Lower leg skin (tissue), 2 donors: Measurements from ENCODE around the genes HNRNPM, TYK2 and KEAP1.

GRCh38 chr19:8444161-8445330 lies at the start of gene HNRNPM:
HNRNPM (plus strand) TSS chr19:8444975.
- PRO-cap: bidirectional peak, plus-strand start at chr19:8444986, minus-strand start at chr19:8444802
- RAMPAGE, long total RNA, 2 experiments: start-site peak on the plus strand in 2 of 2 experiments, at chr19:8444944-8444992 at its widest, 37 to 76 reads per replicate

DNA sequence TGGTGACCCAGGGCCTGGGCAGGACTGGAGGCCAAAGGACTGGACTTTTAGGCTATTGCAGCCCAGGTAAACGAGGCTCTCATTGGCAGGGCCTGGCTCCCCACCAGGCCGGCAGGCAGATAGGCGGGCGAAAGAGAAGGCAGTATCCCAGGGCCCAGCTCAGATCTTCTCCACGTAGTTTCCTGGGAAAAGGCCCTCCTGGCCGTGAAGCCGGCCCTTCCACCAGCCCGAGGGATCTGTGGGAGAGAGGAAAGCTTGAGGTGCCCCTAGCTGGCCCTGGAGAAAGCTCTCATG lies 7.3 kb upstream of the ZNF414 start:
- PRO-cap: no peak
- RAMPAGE, long total RNA, 2 experiments: no peak in any of the 2 experiments

GRCh38 chr19:8530093-8530709 lies 16.2 kb upstream of the ZNF414 start:
- PRO-cap: no peak
- RAMPAGE, long total RNA, 2 experiments: no peak in any of the 2 experiments

DNA sequence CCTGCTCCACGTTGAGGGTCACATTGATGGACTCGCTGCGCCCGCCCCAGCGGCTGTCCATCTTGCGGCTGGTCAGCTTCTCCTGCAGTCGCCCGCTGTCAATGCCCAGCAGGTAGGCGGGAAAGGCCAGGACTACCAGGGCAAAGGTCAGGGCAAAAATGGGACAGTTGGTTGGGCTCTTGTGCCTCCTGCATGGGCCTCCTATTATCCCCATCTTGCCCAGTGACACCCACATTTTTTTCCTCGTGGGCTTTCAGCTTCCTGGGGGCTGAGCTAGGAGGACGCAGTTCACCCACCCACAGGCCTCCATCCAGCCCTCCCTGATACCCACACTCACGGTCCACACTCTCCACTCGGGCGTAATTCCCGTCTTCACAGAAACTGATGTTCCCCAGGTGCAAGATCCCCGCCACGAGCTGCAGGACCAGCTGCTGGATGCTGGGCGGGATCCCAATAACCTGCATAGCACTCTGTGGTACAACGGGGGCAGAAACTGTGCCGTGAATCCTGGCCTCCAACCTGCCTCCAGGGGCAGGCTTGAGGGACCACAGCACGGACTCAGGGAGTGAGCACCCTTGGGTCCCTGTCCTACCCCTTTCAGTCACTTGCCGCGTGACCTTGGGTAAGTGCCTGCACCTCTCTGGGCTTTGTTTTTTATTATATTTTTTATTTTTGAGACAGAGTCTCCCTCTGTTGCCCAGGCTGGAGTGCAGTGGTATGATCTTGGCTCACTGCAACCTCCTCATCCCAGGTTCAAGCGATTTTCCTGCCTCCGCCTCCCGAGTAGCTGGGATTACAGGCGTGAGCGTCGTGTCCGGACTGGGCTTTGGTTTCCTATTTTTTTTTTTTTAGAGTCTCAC lies 26.8 kb downstream of the MYO1F start:
- PRO-cap: no peak
- RAMPAGE, long total RNA, 2 experiments: no peak in any of the 2 experiments

DNA sequence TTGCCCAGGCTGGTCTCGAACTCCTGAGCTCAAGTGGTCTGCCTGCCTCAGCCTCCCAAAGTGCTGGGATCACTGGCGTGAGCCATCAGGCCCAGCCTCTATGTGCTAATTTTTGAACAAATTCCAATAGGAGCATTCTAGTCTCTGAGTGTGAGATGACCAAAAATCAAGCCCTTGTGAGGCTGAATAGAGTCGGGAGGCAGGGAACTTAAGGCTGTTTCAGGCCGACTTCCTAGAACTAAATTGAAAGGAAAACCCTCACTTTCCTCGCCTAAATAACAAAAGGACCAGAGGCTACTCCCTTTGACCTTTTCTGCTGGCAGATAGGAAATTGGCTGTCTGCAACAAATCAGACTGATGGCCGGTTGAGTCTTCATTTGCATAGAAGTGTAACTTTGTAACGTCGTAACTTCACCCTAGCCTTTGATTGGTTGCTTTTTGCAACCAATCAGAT lies 720 bp upstream of the ZNF559 start:
- PRO-cap: no peak
- RAMPAGE, long total RNA, 2 experiments: no peak in any of the 2 experiments

DNA sequence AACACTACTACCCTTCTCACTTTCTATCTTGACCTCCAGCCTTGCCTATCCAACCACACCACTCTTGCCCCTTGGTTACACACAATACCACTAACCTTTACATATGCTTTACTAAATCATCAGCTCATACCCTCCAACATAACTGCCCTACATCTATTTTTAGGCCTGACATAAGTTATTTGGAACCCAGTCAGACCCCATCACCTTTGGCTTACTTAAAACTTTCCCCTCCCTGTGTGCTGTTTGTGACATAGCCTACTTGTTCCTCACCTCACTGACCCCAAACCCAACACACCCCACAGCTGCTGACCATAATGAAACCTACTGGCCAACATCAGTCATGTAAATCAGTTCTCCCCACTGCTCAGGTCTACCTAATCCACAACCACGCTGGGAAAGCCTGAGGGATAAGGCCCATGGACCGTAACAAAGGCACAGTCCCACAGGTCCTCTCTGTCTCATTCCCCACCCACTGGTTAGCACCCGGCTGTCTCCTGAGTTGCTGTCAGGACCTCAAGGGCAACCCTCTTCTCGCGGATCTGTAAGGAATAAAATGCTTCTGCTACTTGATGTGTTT lies 4.9 kb downstream of the ZNF266 start:
- PRO-cap: no peak
- RAMPAGE, long total RNA, 2 experiments: no peak in any of the 2 experiments

DNA sequence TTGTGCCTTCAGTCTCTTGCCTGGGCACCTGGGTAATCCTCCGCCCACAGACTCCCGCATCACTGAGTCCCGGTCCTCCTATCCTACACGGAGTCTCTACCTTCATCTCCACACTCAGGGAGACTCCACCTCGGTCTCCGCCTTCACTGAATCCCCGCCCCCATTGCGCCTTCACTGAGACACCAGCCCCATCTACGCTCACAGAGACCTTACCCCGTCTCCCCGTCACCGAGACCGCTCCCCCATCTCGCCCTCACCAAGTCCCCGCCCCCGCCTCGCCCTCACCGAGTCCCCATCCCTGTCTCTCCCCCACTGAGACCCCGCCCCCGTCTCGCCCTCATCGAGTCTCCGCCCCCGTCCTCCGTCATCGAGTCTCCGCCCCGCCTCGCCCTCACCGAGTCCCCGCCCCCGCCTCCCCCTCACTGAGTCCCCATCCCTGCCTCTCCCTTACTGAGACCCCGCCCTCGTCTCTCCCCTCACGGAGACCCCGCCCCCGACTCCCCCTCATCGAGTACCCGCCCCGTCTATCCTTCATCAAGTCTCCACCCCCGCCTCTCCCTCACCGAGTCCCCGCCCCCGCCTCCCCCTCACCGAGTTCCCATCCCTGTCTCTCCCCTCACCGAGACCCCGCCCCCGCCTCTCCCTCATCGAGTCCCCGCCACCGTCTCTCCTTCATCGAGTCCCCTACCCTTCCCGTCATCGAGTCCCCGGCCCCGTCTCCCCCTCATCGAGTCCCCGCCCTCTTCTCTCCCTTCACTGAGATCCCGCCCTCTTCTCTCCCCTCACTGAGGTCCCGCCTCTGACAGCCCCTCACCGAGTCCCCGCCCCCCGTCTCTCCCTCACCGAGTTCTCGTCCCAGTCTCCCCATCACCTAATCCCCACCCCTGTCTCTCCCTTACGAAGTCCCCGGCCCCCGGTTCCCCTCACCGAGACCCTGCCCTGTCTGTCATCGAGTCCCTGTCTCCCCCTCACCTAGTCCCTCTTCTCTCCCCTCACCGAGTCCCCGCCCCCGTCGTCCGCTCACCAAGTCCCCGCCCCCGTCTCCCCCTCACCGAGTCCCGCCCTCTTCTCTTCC lies 23.3 kb upstream of the ZNF846 start:
- PRO-cap: bidirectional peak, plus-strand start at position 630 of the sequence, minus-strand start at position 249 of the sequence; bidirectional peak, plus-strand start at position 850 of the sequence, minus-strand start at position 720 of the sequence; bidirectional peak, plus-strand start outside the sequence, minus-strand start at position 988 of the sequence
- RAMPAGE, long total RNA, 2 experiments: no peak in any of the 2 experiments

- PRO-cap: unidirectional peak, plus-strand start at chr19:9819614; unidirectional peak, plus-strand start at chr19:9819663
- RAMPAGE, long total RNA, 2 experiments: no peak in any of the 2 experiments
Measured at GRCh38 chr19:9819382-9819844, 534 bp upstream of the FBXL12 start.

DNA sequence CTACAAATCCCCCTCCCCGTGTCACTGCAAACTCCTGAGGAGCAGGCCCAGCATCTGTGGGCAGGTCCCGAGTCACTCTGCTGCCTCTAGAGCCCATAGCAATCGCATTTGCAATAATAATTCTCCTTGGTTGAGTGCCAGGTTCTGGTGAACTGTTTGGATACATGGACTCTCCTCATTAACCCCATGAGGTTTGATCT lies 910 bp downstream of the PIN1 start:
- PRO-cap: no peak
- RAMPAGE, long total RNA, 2 experiments: no peak in any of the 2 experiments

- PRO-cap: no peak
- RAMPAGE, long total RNA, 2 experiments: no peak in any of the 2 experiments
Measured at GRCh38 chr19:9986091-9987100, 23.9 kb downstream of the COL5A3 start.

DNA sequence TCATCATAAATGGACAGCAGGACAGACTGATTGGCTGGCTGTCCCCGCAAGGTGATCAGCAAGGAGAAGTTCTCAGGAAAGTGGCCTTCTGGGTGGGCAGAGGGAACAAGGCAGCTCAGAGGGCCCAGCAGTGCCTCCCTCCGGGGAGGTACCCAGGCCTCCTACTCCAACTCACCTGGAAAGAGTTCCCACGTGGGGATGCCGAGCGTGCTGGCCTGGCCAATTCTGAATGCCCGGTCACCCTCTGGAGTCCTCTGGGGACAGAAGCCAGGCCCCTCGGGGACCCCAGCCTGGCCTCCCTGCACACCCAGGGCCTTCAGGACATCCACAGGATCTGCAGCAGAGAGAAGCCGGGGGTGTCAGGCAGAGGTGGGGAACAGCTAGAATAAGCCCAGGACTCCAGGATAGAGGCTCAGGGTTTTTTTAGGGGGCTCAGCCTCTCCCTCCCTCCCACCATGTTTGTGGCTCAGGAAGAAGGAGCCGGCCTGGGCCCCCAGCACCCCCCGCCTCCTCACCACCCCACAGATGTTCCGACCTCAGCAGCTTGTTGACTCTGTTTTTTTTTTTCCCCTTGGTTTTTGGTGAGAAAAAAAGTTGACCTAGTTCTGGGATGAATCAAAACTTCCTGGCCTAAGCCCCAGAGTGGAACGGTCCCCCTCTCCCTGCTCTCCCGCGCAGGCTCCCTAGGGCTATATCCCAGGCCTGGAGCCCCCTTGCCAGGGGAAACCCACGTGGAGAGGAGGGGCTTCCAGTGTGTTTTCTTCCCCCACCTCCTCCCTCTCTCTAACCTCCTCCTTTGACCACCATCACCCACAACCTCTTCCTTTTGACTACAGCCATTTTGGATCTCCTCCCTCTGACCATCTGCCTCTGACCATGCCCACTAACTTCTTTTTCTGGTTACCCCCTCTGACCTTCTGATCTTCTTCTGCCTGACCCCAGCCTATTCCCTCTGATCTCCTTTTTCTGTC lies 4.1 kb downstream of the COL5A3 start:
- PRO-cap: no peak
- RAMPAGE, long total RNA, 2 experiments: no peak in any of the 2 experiments

DNA sequence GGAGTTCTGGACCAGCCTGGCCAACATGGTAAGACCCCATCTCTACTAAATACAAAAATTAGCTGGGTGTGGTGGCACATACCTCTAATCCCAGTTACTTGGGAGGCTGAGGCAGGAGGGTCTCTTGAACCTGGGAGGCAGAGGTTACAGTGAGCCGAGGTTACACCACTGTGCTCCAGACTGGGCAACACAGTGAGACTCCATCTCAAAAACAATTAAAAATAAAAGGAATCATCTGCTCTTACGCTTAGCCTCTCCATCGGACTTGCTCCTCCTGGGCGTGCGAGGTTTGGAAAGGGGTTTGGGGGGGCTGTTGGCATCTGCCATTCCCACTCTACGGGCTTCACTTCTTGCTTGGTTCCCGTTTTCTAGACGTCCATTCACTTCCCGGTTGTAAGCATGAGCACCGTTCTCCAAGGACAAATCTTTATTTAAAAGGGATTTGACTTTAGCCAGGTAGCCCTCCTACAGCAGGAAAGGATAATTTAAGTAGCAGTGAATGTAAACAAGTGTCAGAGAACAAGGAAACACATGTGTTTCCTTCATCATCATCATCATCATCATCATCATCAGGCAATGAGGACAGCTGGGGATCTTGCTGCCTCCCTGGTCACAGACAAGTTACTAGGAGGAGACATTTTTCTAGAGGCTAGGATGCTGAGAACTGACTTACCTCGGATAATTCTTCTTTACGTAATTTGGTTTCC lies 14.5 kb downstream of the DNMT1 start:
- PRO-cap: no peak
- RAMPAGE, long total RNA, 2 experiments: no peak in any of the 2 experiments

DNA sequence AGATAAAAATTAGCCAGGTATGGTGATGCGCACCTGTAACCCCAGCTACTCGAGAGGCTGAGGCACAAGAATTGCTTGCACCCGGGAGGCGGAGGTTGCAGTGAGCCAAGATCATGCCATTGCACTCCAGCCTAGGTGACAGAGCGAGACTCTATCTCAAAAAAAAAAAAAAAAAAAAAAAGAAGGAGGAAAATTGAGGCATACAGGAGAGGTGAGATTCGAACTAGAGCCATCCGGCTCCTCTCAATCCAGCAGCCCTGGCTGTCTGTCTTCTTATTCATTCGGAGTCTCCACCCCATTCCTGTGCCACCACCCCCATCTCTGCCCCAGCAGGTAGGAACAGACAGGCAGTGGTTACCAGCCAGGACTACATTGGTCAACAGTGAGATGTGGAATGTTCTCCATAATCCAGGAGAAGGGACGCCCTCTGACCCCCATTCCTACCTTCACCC lies 6.5 kb upstream of the S1PR2 start:
- PRO-cap: no peak
- RAMPAGE, long total RNA, 2 experiments: no peak in any of the 2 experiments

DNA sequence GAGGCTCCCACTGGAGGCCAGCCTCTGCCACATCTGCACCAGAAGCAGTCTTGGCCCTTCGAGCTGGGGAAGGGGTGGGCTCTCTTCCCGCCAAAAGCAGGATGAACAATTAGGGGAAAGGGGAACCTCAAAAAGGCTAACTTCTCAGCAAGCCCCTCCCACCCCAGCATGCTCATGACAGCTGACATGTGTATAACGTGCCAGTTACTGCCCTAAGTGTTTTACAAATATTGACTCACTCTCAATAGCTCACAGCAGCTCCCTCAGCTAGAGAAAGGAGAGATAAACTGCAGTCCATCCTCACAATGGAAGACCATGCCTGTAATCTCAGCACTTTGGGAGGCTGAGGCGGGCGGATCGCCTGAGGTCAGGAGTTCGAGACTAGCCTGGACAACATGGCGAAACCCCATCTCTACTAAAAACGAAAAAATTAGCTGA lies 7.3 kb upstream of the S1PR2 start:
- PRO-cap: no peak
- RAMPAGE, long total RNA, 2 experiments: no peak in any of the 2 experiments

- PRO-cap: no peak
- RAMPAGE, long total RNA, 2 experiments: no peak in any of the 2 experiments
Measured at GRCh38 chr19:10239168-10239515, 8.0 kb upstream of the S1PR2 start.

DNA sequence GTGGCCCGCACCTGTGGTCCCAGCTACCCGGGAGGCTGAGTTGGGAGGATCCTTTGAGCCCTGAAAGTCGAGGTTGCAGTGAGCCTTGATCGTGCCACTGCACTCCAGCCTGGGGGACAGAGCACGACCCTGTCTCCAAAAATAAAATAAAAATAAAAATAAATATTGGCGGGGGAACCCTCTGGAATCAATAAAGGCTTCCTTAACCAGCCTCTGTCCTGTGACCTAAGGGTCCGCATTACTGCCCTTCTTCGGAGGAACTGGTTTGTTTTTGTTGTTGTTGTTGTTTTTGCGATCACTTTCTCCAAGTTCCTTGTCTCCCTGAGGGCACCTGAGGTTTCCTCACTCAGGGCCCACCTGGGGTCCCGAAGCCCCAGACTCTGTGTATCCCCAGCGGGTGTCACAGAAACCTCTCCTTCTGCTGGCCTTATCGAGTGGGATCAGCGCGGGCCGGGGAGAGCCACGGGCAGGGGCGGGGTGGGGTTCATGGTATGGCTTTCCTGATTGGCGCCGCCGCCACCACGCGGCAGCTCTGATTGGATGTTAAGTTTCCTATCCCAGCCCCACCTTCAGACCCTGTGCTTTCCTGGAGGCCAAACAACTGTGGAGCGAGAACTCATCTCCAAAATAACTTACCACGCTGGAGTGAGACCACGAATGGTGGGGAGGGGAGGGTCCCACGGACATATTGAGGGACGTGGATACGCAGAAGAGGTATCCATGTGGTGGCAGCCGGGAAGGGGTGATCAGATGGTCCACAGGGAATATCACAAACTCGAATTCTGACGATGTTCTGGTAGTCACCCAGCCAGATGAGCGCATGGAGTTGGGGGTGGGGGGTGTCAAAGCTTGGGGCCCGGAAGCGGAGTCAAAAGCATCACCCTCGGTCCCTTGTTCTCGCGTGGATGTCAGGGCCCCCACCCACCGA lies 1.2 kb upstream of the ICAM5 start:
- PRO-cap: no peak
- RAMPAGE, long total RNA, 2 experiments: no peak in any of the 2 experiments

- PRO-cap: bidirectional peak, plus-strand start at chr19:10380813, minus-strand start at chr19:10380513
- RAMPAGE, long total RNA, 2 experiments: start-site peak on the minus strand in 1 of 2 experiments, at chr19:10380510-10380549 at its widest, 93 reads per replicate
Measured at GRCh38 chr19:10380163-10381431, at the start of gene TYK2. TYK2 (minus strand) TSS chr19:10380572.

DNA sequence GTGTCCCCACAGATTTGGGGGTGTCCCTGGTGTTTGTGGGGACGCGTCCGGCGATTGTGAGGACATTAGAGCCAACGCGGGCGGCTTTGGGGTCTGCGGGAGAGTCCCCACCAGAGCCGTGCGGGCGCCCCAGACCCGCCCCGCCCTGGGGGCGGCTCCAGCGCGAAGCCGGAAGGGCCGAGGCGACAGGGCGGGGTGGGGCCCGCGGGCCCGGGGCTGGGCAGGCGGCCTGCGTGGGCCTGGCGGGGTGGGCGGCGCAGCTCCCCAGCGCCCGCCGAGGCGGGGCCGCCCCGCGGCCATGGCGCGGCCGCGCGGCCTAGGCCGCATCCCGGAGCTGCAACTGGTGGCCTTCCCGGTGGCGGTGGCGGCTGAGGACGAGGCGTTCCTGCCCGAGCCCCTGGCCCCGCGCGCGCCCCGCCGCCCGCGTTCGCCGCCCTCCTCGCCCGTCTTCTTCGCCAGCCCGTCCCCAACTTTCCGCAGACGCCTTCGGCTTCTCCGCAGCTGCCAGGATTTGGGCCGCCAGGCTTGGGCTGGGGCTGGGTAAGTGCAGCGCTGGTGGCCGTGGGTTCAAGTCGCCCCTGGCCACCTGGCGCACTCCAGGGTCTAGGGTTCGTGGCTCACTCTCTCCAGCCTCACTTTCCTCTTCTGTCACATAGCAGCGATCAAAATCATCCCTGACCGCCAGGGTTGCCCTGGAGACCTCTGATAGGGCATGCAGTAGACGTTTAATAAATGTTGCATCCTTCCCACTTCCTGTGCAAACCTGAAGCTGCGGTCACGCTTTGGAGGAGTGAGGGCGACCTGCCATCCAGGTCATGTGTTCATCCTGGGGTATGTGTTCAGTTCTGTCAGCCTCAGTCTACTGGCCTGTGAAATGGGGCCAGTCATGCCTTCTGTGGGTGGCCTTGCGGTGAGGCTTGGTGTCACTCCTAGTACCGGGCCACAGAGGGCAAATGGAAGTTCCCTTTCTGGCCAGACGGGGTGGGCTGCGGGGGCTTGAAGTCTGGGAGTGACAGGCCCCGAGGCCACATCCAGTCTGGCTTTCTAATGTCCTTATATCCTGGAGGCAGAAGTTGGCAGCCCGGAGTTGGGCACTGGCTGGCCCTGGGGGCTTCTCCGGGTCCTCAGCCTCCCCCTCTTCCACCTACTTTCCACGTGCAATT lies 10.6 kb downstream of the PDE4A start:
- PRO-cap: bidirectional peak, plus-strand start at position 198 of the sequence, minus-strand start at position 153 of the sequence
- RAMPAGE, long total RNA, 2 experiments: no peak in any of the 2 experiments

DNA sequence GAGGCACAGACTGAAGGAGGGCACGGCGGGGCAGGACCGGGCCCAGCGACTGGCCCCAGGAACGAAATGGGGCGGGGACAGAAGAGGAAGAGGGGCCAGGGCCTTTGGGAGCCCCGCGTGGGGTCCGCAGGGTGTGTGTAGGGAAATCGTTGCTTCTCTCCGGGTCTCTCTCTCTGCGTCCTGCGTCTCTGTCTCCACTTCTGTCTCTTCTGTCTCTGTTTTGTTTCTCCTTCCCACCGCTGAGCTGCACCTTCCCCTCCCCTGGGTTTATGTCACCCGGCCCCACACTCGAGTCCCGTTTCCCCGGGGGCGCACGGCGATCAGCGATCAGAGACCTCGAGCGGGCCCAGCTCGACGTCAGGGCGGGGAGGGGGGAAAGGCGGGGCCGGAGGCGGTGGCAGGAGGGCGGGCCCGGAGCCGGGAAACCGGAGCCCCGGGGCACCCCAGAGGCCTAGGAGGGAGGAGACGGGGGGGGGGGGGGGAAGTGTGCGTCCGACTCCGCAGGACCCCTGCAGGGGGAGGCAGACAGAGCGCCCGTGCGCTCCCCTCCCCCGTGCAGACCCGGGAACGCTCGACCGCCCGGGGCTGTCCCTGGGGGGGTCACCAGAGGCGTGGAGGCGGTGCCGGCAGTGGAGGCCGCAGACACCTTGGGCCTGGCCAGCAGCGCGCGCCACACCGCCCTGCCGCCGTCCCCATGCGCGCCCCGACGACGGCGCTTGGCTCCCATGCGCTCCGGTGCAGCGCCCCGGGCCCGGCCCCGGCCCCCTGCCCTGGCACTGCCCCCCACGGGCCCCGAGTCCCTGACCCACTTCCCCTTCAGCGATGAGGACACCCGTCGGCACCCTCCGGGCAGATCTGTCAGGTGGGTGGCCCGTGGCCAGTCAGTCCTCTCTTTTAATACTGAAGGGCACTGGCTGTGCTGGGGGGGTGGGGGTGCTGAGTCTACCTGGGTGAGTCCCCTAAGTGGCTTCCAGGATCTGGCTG lies 11.7 kb downstream of the PDE4A start:
- PRO-cap: bidirectional peak, plus-strand start at position 446 of the sequence, minus-strand start at position 359 of the sequence
- RAMPAGE, long total RNA, 2 experiments: no peak in any of the 2 experiments

DNA sequence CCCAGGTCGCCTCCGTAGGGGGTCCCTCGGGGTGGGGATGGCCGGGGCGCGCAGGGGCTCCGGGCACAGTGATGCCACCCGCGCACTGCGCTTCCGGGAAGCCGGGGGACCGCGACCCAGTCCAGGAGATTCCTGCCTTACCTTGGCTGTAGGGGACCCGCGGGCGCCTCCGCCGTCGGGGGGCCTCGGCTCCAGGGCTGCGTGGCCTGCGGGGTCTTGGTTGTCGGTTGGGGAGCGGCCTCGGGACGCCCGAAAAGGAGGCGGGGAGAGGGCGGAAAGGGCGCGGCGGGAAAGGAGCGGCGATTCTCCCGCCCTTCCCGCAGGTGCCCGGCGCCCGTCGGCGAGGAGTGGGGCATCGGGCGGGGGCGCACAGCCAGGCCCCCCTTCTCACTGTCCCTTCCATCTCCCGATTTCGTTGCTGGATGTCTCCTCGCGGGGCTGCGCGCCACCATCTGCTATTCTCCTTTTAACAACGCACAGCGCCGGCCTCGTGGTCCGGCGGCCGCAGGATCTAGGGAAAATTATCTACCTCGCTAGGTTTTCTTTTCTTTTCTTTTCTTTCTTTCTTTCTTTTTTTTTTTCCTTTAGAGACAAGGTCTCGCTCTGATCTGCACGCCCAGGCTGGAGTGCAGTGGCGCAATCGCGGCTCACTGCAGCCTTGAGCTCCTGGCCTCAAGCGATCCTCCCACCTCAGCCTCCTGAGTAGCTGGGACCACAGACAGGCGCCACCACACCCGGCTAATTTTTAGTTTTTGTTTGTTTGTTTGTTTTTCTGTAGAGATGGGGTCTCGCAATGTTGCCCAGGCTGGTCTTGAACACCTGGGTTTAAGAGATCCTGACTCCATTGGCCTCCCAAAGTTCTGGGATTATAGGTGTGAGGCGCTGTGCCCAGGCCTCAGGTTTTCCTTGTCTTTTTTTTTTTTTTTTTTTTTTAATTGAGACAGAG lies at the start of gene KEAP1:
Gene KEAP1, minus strand, starts transcription at position 257 of the 946 bp plus-strand sequence.
- PRO-cap: bidirectional peak, plus-strand start at position 268 of the sequence, minus-strand start at position 229 of the sequence
- RAMPAGE, long total RNA, 2 experiments: start-site peak on the minus strand in 2 of 2 experiments, centred at positions 226 to 235 of the sequence, 50 to 57 reads per replicate